Rectum (tissue), 1 donor: ENCODE measurements around the gene BLVRA.

DNA sequence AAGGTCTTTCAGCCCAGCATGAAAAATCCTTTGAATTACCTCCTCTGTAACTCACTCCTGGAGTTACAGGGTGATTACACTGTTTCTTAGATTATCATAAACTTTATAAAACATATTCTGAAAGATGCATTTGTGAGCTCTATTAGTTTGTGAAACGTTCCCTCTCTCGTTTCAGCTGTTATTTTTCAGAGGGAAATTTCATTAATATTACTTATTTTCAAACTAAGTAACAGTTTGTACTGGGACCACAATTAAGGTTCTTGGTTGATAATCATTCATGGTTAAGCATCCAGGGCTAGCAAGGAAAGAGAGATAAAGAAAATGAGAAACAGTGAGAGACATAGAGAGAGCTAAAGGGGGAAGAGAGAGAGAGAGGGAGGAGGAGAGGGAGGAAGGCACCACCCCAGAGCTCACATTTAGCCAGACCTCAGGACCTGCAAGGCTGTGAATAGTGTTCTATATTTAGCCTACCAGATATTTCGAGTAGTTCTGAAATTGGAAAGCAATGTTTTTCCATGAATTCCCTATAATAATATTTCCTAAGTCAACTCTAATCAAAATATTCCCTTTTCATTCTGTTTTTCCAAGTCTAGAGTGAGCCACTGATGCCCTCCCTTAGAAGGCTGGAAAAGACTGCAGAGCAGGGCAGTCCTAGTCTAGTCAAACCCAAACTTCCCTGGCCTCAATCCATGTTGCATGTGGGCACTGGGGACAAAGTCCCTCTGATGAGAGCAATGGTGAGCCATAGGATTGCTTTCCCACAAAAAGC is 119.3 kb upstream of the INHBA start:
- PRO-cap, result no peak

GRCh38 chr7:41916316-41917183 is 213.7 kb upstream of the INHBA start:
- PRO-cap, result no peak

DNA sequence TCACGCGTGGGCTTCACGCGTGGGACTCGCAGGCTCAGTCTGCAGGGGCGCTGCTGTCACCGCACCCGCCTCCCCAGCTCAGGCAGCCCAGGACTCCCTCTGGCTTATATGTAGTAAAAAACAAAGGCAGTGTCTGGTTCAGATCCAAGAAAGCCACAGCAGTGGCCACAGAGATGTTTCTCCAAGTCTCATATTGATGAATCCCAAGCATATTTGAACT is 239.8 kb upstream of the INHBA start:
- PRO-cap, result no peak

DNA sequence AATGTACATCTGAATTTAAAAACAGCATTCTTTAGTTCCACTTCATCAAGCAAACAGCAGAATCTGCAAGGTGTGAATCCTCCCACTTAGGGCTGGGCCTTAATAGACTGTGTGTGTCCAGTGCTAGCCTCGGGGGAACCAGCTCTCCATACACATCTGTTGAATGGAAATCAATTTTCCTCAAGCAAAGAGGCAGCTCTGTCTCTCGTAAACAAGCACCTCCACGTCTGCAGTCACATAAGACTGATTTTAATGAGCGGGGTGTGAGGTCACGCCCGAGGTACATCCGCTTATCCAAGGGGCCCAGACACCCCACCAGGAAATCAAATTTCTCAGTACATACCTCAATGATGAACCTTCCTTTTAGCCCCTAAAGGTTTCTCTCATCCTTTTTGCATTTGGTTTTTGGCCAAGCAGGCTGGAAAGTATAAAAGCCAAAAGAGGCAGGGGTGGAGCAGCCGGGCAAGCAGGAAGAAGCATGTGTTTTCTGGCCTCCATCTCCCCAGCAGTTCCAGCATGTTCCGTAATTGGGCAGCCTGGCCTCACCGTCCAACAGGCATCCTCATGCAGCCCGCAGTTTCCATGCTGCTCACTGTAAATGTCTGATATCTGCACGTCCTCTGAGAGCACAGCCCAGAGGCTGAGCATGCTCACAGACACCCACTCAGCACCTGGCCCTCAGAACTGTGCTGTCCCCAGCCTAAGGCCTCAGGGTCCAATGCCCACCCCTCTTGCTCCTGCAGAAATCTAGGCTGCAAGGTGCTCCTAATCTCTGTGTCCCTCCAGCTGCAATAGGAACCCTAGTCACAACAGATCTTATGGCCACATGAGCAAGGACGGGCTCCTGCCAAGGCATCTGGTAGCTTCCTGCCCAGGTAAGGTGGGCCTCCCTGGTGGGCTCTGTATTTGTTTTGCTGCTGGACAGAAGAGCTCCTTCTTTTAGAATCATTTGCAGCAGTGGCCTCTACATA is 131.1 kb downstream of the GLI3 start:
- PRO-cap, result no peak

GRCh38 chr7:42236271-42236975 is 586 bp downstream of the GLI3 start:
- PRO-cap, result bidirectional peak, plus-strand start at chr7:42236401, minus-strand start at chr7:42236341; bidirectional peak, plus-strand start at chr7:42236594, minus-strand start at chr7:42236451

DNA sequence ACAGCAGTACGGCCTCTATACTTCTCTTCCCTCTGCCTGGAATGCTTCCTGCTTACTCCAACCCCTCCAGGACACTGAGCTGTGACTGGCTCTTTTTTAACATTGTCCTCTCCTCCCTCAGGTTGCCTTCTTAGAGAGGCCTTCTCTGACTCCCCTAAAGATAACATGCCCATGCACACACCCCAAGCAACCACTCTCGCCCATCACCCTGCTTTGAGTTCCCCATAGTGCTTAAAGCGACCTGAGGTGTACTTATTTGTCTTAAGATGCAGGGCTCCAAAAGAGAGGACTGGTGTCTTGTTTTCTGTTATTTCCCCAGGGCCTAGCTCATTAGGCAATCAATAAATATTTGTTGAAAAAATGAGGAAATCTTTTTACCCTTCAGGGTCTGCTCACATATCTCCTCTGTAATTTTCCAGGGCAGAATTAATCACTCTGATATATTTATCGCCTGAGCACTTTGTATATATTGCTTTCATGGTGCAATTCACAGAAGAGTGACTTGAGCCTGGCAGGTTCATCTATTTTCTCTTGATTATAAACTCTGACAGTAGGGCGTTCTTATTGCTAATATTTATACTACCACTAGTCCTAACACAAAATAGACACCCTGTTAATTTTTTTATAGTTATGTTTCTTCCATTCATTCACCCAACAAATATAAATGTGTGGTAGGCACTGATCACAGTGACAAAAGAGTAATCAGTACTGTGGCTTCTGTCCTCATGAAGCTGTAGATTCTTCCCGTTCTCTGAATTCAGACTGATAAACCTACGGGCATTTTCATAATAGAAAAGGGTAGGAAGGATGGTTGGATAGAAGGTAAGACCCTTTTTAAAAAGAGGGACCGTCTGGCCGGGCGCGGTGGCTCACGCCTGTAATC is 33.1 kb downstream of the STK17A start:
- PRO-cap, result no peak

GRCh38 chr7:43648213-43648641 is 65.3 kb downstream of the STK17A start:
- PRO-cap, result no peak

DNA sequence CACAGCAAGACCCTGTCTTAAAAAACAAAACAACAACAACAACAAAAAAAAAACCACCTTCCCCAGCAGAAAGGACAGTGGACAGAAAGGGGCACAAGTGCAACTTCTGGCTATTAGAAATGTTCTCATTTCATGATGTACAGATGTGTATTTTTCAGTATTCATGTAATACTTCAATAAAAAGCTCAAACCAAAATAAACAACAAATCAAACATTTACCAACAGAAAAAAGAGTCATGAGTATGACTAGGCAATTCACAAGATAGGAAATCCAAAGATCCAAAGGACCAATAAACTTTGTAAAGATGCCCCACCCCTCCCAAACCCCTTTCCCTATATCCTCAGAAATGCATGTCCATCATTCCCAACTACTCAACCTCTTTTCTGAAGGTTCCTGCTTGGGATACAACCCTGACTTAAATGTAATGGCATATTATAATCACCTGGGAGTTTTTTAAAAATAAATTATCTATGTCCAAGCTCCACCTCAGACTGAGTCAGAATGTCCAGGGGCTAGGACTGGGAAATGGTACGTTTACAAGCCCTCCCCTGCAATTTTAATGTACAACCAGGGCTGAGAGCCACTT is 36.7 kb downstream of the COA1 start:
- PRO-cap, result no peak

- PRO-cap, result bidirectional peak, plus-strand start at chr7:43758687, minus-strand start at chr7:43758569
Measured at GRCh38 chr7:43757927-43758968, at the start of gene BLVRA. Gene BLVRA (plus strand): TSS chr7:43758680.

- PRO-cap, result no peak
Measured at GRCh38 chr7:43778448-43779019, 20.1 kb downstream of the BLVRA start.

GRCh38 chr7:43878957-43879341 is 9.6 kb upstream of the MRPS24 start:
- PRO-cap, result no peak

DNA sequence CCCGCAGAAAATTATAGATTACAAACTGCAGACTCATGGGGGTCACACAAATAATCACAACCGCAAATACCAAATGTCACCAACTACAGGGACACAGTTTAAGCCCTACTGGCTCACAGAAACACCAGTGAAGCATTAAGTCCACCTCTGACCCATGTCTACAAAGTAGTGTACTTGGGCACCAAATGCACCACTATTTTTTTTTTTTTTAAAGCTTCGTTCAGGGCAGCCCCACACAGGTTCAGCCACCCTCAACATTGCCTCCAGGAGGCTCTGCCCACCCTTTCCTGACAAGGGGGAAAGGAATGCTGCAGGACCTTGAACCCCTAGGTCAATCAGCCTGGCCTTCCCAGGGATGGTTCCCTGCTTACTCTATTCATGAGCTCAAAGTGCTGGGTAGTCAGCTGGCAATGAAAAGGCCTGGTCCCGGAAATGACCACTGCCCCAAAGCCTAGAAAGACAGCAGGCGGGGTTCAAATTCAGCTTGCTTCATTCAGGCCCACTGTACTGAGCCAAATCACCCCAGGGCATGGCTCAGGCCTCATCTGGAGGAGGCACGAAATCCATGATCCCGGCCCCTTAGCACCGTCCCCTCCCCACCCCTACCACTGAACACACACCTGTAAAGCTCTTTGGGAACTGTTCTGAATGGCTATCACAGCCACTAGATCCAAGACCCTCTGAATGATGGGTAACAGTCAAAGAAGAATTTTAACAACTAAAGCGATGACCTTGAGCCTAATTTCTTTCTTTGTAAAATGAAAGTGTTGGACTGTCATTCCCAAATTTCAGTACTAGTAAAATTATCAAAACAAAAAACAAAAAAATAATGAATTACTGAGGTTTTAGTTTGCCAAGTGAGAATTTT is 1.2 kb downstream of the URGCP start:
- PRO-cap, result unidirectional peak, plus-strand start at position 375 of the sequence; unidirectional peak, plus-strand start at position 439 of the sequence; unidirectional peak, plus-strand start at position 515 of the sequence

DNA sequence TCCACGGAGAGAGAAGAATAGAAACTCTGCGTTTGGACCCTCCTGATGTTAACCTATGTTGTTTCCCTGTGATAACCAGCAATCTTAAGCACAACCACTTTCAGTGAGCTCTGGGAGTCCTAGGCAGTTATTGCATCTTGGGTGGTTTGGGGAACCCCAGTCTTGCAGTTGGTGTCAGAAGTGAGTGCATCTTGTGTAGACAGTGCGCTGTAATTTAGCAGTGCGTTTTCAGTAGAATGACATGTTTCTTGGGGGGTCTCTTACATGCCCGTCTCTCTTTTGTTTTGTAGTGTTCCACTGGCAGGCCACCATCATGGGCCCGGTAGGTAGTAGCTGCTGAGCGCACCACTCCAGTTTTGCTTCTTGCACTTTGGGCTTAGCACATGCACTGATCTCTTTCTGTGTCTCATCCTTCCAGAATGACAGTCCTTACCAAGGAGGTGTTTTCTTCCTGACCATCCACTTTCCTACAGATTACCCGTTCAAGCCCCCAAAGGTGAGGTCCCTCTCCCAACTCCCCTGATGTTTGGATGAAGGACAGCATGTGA is 16.4 kb downstream of the UBE2D4 start:
- PRO-cap, result unidirectional peak, plus-strand start at position 292 of the sequence

- PRO-cap, result no peak
Measured at GRCh38 chr7:43990093-43990757, 7.5 kb upstream of the SPDYE1 start.

DNA sequence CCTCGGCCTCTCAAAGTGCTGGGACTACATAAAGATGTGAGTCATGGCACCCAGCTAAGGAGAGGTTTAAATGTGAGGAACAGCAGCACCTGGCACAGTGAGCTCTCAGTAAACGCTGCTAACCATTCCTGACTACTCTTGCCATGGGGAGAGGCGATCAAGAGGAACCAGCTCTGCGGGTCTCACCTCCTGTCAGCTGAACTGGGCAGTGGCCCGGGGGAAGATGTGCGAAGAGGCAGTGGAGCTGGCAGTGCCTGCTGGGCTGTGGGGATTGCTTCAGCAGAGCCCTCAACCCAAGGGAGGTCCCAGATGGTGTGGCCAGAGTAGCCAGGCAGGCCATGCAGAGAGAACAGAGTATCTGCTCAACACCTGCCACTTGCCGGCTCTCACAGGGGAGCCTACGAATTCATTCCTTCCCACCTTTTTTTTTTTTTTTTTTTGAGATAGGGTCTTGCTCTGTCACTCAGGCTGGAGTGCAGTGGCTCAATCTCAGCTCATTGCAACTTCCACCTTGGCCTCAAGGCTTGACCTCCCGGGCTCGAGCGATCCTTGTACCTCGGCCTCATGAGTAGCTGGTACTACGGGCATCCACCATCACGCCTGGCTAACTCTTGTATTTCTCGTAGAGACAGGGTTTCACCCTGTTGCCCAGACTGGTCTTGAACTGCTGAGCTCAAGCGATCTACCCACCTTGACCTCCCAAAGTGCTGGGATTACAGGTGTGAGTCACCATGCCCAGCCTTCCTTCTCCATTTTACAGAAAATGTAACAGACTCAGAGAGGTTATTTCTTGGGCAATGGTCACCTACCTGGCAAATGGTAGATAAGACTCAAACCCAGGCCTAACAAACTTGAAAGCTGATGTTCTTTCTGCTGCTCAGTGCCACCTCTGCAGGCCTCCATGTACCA is 6.8 kb downstream of the POLM start:
- PRO-cap, result no peak

GRCh38 chr7:44077614-44078147 is 4.6 kb downstream of the POLM start:
- PRO-cap, result no peak

- PRO-cap, result no peak
Measured at GRCh38 chr7:44107357-44108278, 3.5 kb downstream of the AEBP1 start.

- PRO-cap, result no peak
Measured at GRCh38 chr7:44157293-44157639, 16.1 kb upstream of the MYL7 start.

GRCh38 chr7:44159322-44159521 is 18.1 kb upstream of the MYL7 start:
- PRO-cap, result no peak

GRCh38 chr7:44223664-44224095 is 22.9 kb downstream of the YKT6 start:
- PRO-cap, result no peak